Ishikawa (cell line): ENCODE results near the gene IL2.

DNA sequence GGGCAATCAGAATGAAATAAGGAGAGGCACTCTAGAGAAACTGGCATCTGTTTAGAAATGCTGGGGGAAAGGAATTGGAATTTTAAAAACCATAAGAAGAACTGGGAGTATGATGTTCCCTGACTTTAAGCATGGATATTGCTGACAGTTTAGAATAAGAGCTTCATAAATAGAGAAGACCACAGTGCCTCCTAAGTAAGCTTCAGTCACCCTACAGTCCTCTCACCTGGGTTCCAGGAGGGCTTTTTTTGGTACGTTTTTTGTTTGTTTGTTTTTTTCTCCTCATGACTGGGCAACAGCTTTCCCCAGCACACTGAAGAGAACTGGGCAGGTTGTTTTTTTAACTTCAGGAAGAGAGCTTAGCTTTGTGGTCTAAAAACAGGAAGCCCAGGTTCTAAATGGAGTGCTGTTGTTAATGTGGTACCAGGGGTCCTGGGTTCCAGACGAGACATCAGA is 4.0 kb downstream of the MYOZ2 start:
- RRBS: no CpG with 5 or more reads among the region's 2 CpGs

GRCh38 chr4:119298087-119298797 is 2.2 kb downstream of the C4orf3 start:
- RRBS: no CpG with 5 or more reads among the region's 5 CpGs

DNA sequence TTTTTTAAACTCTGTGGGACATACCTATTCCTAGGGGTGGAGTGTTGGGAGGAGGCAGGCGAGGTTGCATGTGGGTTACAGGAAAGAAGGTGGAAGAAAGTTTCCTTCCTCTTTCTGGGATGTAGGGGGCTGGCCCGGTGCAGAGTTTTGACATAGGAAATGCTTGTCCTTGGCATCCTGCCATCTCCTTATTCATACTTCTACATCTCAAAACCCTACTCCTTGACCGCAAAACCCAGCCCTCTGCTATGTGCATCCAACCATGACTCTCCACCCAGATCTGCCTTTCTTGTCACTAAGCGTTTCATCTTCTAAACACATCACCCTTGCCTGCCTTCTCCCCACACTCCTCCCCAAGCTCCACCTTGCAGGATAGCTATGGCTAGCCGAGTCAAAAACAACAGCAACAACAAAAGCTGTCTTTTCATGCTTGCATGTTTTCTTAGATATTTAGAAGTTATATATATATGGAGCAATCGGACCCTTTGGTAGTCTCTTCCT is 48.5 kb upstream of the FABP2 start:
- RRBS: no CpG with 5 or more reads among the region's 6 CpGs

- RRBS: no CpG with 5 or more reads among the region's 3 CpGs
These were observed 37.4 kb downstream of the PDE5A start for GRCh38 chr4:119591107-119591718.

DNA sequence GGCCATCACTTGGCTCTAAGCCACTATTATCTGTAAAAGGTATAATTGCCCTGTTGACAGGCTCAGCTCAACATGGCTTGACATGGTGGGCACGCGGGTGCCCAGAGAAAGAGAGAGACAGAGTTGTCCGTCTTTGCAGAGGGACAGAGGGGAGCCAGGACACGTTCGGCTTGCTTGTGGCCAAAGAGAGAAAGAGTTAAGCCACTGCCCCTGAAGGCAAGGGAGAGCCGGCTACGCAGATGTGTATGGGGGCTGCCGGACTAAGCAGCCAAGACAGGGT is 200.7 kb downstream of the PRDM5 start:
- RRBS: no CpG with 5 or more reads among the region's 8 CpGs

DNA sequence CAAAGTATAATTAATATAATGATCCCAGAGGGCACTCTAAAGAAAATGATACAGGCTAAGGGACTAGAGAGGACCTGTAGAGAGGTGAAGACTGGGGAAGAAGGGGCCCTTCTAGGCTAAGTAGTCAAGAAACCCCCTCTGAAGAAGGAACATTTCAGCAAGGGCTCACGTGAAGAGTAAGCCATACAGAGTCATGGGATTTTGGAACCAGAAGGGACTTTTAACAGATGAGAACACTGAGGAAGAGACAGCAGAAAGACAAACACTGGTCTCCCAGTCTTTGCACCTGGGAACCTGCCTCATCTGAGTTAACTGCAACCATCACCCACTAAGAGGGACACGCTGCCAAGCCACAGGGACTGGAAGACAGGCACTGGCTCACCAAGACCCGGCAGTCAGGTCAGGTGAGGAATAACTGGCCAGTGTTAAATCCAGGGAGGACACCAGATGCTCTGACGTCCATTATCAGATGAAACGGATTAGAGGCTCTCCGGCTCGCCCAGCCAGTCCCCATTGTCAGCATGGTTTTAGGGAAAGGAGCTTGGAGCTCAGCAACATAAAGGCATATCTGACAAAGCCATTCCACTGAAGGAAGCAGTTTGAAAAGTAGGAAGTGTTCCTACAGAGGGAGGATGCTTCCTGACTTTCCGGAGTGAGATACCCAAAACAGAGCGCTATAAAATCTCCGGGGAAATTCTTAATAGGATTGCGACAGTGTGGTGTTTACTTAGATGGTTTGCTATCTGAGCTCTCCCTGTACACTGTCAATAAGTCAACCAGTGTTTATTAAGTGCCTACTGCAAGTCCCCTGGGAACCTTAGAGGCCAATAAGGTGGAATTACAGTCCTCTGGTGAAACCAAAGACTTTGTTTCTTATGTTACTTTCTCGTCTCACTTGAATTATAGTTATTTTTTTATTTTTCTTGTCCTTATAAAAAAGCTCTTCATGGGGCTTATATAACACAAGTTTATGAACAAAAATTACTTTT is 14.9 kb downstream of the NDNF start:
- RRBS: 75% methylated on average over 1 of the region's 12 CpGs

GRCh38 chr4:121070108-121070619 is 2.2 kb downstream of the NDNF start:
- RRBS: no CpG with 5 or more reads among the region's 15 CpGs

DNA sequence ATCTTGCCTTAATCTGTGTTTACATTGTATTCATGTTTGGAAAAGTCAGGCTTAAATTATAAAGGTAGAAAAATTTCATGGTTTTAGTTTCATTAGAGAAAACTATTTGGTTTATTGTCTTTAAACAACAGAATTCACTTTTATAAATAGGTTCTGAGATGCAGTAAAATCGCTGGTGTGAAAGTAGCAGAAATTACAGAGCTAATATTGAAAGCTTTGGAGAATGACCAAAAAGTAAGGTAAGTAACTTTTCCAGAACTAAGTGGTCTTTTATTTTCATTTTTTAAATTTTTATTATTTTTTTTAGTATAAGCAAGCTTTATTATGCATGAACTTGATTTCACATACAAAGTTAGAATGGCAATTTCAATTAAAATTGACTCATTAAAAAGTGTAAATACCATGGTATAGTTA is 10.3 kb downstream of the EXOSC9 start:
- RRBS: no CpG with 5 or more reads among the region's 1 CpG

DNA sequence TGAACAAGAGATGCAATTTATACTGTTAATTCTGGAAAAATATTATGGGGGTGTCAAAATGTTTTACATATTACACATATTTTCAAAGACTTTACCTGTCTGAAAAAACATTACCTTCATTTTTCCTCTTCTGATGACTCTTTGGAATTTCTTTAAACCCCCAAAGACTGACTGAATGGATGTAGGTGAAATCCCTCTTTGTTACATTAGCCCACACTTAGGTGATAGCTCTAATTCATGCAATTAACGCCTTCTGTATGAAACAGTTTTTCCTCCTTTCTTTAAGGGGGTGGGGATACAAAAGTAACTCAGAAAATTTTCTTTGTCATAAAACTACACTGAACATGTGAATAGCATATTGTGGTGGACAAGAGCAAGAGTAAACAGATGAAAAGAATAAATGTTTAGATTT is at the start of gene IL2:
Gene IL2 (minus strand): TSS at position 228 of the 412 bp plus-strand sequence.
- RRBS: no CpG with 5 or more reads among the region's 1 CpG

- RRBS: no CpG with 5 or more reads among the region's 5 CpGs
These were observed 1.9 kb upstream of the IL2 start for GRCh38 chr4:122458458-122458837.

DNA sequence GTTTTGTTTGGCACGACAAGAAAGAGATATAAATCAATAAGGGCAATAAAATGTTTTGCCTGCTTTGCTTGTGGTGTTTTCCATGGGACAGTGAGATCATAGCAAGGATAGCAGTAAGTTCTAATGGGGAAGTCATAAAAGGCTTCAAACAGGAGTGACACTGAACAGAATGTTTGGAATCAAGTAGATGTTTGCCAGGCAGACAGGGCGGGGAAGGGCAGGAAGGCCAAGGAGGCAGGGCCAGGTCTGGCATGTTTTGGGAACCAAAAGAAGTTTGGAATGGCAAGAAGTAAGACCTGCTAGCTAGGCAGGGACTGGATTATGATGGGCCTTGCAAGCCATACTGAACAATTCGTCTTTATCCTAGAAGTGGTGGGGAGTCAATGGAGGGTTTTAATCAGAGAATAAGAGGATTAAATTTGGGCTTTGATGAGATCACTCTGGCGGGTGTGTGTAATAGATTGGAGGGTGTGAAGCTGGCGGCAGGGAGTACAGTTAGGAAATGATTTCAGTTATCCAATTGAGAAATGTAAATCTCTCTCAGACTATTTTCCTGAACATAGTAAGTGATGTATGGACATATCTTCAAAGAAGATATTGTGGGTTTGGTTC is 16.5 kb downstream of the FGF2 start:
- RRBS: no CpG with 5 or more reads among the region's 5 CpGs

- RRBS: no CpG with 5 or more reads among the region's 5 CpGs
These were observed 389.0 kb downstream of the SPRY1 start for GRCh38 chr4:123785455-123786103.

- RRBS: no CpG with 5 or more reads among the region's 6 CpGs
These were observed 415.0 kb downstream of the SPRY1 start for GRCh38 chr4:123811626-123811999.

- RRBS: no CpG with 5 or more reads among the region's 3 CpGs
These were observed 588.2 kb downstream of the SPRY1 start for GRCh38 chr4:123984777-123985226.

GRCh38 chr4:124670340-124670969 is 42.1 kb downstream of the ANKRD50 start:
- RRBS: no CpG with 5 or more reads among the region's 8 CpGs

- RRBS: 3% methylated on average over 5 of the region's 39 CpGs
These were observed 253 bp upstream of the ANKRD50 start for GRCh38 chr4:124712800-124713169.

- RRBS: 3% methylated on average over 22 of the region's 35 CpGs
These were observed 754 bp downstream of the FAT4 start for GRCh38 chr4:125315518-125315900.

DNA sequence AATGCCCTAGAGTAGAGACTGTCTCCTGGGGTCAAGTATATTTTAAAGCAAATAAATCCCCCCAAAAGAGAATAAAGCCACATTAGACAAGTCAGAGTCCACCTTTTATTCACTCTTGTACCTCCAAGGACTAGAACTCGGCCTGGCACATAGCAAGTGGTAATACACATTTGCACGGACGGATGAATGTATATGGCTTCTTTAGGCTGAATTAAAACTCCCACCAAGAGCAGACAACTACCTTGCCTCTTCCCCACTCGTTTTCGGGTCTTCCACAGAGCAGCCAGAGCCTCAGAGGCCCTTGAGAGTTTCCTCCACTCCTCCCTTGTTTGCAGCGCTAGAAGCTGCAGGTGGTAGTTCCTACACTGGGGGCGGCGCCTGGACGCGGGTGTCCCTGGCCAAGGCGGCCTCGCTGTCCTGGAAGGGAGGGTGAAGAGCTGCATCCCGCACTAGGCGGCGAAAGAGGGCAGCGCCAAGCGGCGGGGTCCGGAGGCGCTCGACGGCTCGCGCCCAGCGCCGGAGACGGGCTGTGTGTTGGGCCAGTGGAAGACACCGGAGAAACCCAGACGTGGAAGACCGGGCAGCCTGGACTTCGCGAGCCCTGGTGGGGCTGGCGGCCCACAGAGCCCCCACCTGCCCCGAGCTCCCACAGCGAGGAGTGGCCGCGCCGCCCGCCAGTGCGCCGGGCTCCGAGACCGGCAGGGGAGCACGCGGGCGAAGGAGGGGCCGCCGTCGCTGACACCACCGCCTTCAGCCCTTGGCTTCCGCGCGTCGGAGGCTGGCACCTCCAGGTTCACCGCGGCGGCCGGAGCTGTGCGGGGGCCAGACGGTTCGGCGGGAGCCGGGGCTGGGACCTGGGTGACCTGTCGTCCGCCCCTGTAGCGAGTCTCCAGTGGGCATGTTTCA is 10.0 kb upstream of the INTU start:
- RRBS: 18% methylated on average over 26 of the region's 66 CpGs

DNA sequence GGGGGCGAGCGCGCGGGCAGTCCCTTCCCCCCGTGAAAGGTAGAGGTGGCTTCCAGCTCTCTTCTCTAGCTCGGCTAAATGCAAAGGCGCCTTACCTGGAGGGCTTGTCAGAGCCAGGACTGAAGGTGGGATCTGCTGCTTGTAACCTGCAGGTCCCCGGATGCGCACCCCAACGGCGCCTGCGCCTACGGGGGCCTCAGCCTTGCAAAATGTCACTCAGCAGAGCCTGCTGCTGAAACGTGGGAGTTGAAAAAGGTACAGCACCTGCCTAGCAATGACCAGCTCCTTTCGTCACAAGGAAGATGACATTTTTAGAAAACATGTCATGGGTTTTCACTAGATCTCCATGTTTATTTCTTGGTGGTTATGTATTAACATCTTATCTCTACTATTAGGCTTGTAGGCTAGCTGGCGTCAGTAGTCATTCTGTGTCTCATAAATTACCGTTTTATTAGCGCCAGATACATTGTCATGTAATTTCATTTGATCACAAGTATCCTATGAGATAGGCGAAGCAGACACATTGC is 659 bp downstream of the ABHD18 start:
- RRBS: no CpG with 5 or more reads among the region's 19 CpGs

DNA sequence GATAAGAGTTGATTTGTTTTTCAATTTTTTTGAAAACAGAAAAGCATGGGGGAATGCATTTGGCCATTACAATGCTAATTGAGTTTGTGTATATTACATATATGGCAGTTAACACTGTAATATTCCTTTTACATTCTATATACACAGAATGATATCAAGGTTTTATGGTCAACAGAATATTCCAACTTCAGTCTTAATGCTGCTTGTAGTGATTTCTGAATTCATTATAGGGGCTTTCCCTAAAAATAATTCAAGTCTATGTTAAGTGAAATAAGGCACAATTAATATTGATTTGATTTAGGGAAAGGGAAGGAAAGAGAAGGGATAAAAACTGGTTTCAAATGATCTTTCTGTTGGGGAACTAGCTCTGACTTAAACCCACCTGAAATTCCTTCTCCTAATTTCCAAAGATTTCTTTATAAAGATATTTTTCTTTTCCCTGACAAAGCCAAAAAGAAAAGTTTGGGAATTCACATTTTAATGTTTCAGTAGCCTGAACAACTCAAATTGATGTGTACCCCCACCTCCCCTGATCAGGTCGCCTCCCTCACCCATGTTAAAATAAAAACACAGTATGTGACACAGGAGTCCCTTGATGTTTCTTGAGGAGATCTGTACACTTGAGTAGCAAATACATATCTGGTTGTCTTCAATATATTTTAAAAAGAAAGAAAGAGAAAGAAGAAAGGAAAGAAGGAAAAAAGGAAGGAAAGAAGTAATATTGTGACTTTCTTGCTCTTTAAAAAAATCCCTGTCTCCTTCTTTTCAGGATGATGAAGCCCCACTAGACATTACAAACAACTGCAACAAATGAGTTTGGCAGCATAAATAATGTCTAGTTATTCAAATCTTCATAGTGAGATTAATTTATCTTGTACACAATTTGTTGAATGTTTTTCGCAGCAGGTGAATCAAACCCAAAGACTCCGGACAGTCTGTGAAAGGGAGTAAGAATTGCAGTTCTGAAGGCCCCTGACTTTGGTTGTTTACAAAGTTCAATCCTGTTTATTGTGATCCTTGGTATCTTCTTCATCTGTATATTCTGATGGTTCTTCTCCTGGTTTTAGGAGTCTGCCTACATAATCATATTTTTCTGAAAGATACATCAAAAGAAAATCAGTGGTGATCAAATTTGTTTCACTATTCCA is 16.9 kb downstream of the PGRMC2 start:
- RRBS: no CpG with 5 or more reads among the region's 3 CpGs